Right ventricle myocardium (tissue), 1 donor: ENCODE data around the genes ZCCHC7, TOMM5, IGFBPL1 and SPATA31A1.

GRCh38 chr9:37036274-37036936, 2.3 kb upstream of the PAX5 start:
- PRO-cap, 2 experiments = no peak in any of the 2 experiments

- PRO-cap, 2 experiments = peak in 2 of 2 experiments; most common plus-strand start chr9:37120608 (in 2)
These were observed at the start of gene ZCCHC7 for GRCh38 chr9:37120220-37121370. ZCCHC7 (plus strand) TSS chr9:37120574.

DNA sequence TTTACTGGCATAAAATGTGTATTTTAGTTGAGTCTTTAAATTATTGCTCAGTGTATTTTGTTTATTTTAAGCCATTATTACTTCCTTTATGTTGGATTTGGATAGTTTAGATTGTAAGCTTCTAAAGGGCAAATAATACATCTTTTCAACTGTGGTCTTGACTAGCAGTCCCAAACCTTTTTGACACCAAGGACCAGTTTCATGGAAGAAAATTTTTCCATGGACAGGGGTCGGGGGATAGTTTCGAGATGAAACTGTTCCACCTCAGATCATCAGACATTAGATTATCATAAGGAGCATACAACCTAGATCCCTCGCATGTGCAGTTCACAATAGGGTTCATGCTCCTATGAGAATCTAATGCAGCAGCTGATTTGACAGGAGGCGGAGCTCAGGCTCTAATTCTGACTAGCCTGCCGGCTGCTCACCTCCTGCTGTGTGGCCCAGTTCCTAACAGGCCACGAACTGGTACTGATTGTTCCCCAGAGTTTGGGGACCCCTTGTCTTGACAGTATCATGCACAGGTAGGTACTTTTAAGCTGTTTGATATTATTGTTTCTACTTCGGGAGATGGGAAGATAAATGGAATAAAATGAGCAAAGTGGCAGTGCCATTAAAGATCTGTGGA, 66.8 kb downstream of the ZCCHC7 start:
- PRO-cap, 2 experiments = no peak in any of the 2 experiments

GRCh38 chr9:37394446-37394895, 28.0 kb upstream of the GRHPR start:
- PRO-cap, 2 experiments = no peak in any of the 2 experiments

- PRO-cap, 2 experiments = no peak in any of the 2 experiments
These were observed 15.7 kb downstream of the GRHPR start for GRCh38 chr9:37438073-37438651.

DNA sequence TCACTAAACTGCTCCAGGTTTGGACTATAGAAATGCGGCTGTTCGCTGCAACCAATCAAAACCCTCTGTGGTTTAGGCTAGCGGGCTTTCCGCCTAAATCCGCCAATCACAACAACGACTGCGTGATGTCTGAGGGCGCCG, 344 bp upstream of the ZBTB5 start:
- PRO-cap, 2 experiments = peak in 2 of 2 experiments; most common minus-strand start position 69 of the sequence (in 2)

GRCh38 chr9:37575388-37575985, 693 bp downstream of the FBXO10 start:
- PRO-cap, 2 experiments = no peak in any of the 2 experiments

DNA sequence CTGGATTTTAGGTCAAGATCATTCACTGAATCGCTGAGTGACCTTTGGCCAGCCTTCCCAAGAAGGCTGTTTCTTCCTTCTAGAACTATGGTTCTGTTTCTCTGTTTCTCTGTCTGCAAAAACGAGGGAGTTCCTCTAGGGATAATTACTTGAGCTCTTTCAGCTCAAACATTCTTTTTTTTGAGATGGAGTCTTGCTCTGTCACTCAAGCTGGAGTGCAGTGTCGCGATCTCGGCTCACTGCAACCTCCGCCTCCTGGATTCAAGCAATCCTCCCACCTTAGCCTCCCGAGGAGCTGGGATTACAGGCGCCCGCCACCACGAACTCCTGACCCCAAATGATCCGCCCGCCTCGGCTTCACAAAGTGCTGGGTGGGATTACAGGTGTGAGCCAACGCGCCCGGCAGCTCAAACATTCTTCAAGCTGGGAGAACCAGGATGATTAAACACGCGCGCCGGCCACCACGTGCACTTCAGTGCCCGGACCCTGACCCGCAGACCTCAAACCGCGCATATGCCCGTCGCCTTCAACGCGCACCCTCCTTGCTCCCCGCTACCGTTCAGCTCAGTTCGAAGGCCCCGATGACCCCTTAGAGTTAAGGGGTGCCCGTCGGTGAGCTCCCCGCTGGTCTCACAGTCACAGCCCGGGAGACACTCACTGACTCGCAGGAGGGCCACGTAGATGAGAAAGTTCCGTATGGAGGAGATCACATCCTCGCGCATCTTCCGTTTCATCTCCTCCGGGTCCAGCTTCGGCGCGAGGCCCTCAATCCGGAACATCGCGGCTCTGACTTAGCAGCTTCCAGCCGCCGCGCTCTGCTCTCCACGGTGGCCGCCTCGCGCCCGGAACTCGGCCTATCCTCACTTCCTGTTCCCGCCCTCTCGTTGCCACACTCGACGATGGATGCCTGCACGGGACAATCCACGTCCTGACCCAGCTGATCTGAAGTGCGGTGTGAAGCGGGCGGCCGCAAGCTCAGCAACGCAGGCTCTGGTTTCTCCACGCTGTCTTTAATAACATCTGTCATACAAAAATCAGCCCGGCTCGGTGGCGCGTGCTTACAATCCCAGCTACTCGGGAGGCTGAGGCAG, at the start of gene TOMM5:
Gene TOMM5 (minus strand): TSS at position 844 of the 1,091 bp plus-strand sequence.
- PRO-cap, 2 experiments = peak in 2 of 2 experiments; most common plus-strand start position 892 of the sequence (in 2); most common minus-strand start position 851 of the sequence (in 2)

DNA sequence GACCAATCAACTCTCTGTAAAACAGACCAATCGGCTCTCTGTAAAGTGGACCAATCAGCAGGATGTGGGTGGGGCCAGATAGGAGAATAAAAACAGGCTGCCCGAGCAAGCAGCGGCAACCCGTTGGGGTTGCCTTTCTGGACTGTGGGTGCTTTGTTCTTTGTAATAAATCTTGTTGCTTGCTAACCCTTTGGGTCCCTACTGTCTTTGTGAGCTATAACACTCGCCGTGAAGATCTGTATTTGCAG, 894 bp upstream of the TRMT10B start:
- PRO-cap, 2 experiments = no peak in any of the 2 experiments

- PRO-cap, 2 experiments = no peak in any of the 2 experiments
These were observed 4.9 kb upstream of the SLC25A51 start for GRCh38 chr9:37908809-37909340.

GRCh38 chr9:37963963-37964814, 60.3 kb upstream of the SLC25A51 start:
- PRO-cap, 2 experiments = no peak in any of the 2 experiments

DNA sequence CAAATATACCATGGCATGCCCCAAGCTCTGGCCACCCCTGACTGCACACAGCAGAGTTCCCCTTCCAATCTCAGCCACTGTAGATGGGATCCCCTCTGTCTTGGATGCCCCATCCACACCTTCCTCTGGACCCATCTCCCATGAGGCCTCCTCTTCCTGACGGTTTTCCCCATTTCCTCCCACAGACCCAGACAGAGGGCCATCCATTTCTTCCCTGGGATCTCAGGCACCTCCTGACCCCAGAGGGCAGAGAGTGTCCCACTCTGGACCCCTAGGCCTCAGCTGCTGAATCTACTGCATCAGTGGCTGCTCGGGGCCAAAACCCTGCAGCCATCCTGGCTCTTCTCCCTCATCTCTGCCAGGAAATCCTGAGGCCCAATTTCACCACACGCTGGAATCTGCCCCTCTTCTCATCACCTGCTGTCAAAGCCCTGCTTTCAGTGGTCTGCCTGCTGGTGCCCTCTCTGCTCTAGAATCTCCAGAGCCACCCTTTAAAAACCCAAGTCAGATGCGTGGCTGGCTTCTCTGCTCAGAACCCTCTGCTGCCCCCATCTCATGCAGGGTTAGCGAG, 10.9 kb downstream of the SHB start:
- PRO-cap, 2 experiments = no peak in any of the 2 experiments

DNA sequence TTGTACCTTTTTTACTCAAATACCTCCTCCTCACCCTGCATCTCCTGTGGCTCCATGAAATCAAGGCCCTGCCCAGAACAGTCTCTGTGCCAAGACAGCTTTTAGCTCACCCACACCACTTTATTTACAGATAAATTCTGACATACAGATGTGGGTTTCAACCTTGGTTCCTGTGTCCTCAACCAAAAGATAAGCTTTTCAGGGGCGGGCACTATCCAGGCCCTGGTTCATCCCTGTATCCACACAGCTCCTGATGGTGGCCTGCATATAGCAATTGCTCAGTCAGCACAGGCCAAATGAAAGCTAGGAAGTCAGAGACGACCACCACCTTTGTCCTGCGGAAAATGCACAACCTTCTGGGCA, 8.3 kb downstream of the SHB start:
- PRO-cap, 2 experiments = no peak in any of the 2 experiments

DNA sequence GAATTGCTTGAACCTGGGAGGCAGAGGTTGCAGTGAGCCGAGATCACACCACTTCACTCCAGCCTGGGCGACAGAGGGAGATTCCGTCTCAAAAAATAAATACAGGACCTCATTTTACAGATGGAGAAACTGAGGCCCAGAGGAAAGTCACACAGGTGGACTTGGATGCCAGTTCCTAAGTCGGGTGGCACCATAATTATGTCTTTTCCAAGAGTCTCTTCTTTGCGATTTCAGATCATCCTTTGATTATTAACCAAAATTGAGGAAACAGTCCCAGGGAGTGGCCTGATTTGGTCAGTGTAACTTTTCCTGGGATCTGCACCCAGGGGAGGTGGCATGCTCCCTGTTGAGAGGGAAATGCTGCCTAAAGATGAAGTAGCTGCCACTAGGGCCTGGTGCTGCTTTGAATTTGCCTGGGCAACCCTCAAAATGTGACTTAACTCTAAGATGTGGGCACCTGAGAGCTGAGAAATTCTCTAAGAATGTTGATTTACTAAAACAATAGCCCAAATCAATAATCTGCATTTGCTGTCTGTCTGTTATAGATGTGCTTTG, 1.3 kb upstream of the SHB start:
- PRO-cap, 2 experiments = no peak in any of the 2 experiments

DNA sequence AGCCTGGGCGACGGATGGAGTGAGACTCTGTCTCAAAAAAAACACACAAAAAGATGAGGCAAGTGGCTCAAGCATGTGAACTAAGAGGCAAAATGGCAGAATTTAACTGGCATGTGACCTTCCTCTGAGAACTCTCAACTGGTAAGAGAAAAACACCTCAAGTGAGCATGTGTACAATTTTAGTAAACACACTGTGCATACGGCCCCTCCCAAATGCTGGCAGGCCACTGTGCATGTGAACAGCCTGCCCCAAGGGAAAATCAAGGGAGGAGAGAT, 126.5 kb upstream of the SHB start:
- PRO-cap, 2 experiments = no peak in any of the 2 experiments

GRCh38 chr9:38423660-38424642, at the start of gene IGFBPL1:
IGFBPL1 (minus strand) TSS chr9:38424454.
- PRO-cap, 2 experiments = peak in 2 of 2 experiments; most common minus-strand start chr9:38424454 (in 2)

GRCh38 chr9:38649705-38650477, 29.5 kb upstream of the ANKRD18A start:
- PRO-cap, 2 experiments = peak in 2 of 2 experiments; most common plus-strand start chr9:38650196 (in 2); most common minus-strand start chr9:38649867 (in 1)

GRCh38 chr9:39355356-39355885, at the start of gene SPATA31A1:
SPATA31A1 (plus strand) TSS chr9:39355669.
- PRO-cap, 2 experiments = no peak in any of the 2 experiments

DNA sequence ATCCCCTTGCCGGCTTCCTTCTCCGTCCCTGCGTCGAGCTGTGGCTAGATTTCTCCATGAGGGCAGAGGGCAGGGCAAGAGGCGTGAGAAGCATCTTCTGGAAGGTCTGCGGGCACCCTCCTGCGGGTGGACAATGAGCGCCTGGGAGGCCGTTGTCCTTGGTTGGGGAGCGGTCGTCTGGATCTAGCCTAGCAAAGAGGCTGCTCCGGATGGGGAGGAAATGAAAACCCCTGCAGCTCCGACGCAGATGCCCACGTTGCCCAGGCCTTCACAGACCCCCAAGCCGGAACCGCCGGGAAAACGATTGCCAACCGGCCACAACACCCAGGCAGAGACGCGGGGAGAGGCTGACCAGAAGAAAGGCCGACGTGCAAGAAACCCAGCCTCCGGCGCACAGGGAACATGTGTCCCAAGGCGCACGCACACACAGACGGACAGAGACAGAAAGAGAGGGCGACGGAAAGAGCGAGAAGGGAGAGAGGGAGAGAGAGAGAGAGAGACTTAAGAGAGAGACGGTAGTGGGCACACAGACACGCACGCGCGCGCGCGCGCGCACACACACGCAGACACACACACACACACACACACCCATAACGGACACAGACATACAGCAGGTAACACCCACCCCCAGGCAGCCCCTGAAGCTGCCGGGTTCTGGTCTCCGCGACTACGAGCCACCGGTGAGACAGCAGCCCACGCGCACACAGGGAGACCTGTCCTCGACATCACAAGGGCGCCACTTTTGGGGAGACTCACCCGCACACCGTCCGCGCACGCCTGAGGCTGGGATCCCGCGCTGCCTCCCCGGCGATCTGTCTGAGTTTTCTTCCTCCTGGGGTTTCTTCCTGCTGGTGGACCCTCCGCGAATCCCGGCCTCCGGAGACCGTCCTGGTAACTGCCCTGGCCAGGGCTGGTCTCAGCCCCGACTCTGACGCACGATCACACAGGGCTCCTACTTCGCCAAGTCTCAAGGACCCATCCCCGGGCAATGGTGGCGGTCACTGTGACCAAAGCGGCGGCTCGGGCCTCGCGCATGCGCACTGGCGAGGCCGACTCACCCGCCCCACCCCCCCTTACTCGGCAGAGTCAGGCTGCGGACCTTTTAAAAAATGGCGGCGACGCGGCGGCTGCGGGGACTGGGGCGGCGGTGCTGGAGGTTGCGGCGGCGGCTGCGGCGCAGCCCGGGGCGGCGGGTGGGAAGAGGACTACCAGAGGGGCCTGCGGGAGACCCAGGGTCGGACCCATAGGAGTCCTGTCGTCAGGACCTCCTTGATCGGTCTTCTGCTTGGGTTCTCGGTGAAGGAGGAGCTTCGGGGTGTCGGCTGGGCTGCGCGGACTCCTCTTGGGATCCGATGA, 750.6 kb downstream of the SPATA31A1 start:
- PRO-cap, 2 experiments = peak in 2 of 2 experiments; most common plus-strand start position 1,165 of the sequence (in 2); most common minus-strand start position 1,029 of the sequence (in 1)

DNA sequence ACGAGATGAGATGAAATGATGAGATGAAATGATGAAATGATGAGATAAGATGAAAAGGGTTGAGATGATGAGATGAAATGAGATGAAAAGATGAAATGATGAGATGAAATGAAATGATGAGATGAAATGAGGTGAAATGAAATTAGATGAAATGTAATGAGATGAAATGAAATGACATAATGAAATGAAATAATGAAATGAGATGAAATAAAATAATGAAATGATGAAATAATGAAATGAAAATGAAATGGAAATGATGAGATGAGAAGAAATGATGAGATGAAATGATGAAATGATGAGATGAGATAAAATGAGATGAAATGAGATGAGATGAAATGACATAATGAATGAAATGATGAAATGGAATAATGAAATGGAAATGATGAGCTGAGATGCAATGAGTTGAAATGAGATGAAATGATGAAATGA, 532.5 kb downstream of the FOXD4L6 start:
- PRO-cap, 2 experiments = no peak in any of the 2 experiments